Thoracic aorta (tissue), 1 donor: ENCODE results near the genes GOLGA6L10 and ZSCAN2.

GRCh38 chr15:81024163-81024885, 23.6 kb downstream of the TLNRD1 start:
- RAMPAGE, long total RNA = no peak

GRCh38 chr15:81024886-81025261, 24.2 kb downstream of the TLNRD1 start:
- RAMPAGE, long total RNA = no peak

DNA sequence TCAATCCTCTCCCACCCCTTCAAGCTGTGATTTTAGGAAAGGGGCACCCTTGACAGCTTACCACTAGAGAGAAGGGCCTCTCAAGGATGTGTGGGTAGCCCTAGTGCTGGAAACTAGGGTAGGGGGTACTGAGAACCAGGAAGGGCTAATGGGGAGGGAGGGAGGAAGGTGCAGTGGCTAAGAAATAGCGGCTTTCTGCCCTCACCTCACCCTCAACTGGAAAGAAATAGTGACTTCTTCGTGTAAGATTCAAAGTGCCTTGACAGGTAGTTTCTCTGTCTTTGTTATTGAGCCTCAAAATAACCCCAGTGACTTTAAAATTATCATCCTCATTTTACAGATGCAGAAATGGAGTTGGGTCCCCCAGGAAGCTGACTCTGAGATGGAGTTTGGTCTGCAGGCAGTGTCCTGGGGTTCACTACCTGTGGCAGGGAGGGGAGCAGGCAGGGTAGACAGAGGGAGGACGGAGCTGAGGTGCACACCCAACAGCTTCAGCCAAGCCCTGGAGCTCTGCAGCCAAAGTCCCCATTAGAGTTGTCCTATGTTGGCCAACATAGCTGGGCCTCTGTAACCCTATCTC, 32.3 kb downstream of the STARD5 start:
- RAMPAGE, long total RNA = no peak

DNA sequence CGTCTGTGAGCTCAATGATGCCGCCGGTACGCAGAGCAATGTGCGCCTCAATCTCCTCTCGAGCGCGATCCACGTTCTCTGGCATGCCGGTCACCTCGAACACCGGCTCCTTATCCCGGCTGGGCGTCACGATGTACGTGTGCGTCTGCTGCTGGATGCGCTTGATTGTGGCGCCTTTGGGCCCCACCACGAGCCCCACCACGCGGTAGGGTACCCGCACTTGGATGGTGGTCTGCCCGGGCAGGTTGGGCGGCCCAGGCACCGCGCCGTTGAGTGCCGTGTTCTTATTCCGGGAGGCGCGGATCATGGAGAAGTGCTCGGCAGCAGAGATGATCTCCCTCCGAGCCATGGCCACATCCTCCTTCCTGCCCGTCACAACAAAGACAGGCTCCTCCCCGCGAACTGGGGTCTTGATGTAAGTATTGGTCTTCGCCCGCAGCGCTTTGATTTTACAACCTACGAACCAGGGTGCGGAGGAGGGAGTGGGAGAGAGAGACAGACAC, 1.6 kb downstream of the MEX3B start:
- RAMPAGE, long total RNA = start-site peak on the minus strand centred at position 394 of the sequence, 595 bp wide, 5 reads

GRCh38 chr15:82298506-82299049, 36.0 kb downstream of the SAXO2 start:
- RAMPAGE, long total RNA = no peak

GRCh38 chr15:82349361-82349816, at the start of gene GOLGA6L10:
TSS of gene GOLGA6L10 (minus strand) at chr15:82349475.
- RAMPAGE, long total RNA = no peak

- RAMPAGE, long total RNA = no peak
Observed at GRCh38 chr15:82487014-82487591, 53.2 kb downstream of the RPS17 start.

- RAMPAGE, long total RNA = no peak
Observed at GRCh38 chr15:82536752-82537128, 3.5 kb downstream of the RPS17 start.

DNA sequence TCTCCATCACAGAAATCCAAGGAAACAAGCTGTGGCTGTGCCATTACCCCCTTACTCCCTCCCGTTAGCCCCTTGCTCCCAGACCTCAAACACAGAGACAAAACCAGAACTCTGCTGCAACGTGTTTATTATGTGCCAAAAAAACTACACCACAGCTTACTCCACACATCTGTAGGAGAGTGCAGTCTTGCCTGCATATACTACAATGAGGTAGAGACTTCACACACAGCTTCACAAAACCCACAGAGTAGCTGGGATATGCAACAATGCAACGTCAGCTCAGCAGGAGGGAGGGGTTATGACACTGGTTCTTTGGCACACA, 2.8 kb upstream of the RPS17 start:
- RAMPAGE, long total RNA = no peak

DNA sequence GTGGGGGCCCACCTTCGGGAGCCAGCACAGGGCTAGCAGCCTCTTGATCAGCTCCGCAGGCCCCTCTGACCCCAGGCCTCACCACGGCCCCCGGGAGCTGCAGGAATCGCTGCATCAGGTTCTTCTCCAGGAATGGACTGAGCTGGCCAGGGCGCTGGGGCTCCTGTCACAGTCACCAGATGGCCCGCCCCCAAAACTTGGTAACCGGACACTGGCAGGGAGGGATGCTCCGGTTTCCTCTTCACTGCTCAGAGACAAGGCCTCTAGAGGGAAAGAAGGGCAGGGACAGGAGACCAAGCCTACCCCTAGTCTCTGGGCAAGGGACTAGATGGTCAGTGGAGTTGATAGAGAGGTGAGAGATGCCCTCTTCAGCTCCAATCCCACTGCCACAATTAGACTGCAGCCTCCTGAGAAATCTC, 9.9 kb downstream of the AP3B2 start:
- RAMPAGE, long total RNA = no peak

DNA sequence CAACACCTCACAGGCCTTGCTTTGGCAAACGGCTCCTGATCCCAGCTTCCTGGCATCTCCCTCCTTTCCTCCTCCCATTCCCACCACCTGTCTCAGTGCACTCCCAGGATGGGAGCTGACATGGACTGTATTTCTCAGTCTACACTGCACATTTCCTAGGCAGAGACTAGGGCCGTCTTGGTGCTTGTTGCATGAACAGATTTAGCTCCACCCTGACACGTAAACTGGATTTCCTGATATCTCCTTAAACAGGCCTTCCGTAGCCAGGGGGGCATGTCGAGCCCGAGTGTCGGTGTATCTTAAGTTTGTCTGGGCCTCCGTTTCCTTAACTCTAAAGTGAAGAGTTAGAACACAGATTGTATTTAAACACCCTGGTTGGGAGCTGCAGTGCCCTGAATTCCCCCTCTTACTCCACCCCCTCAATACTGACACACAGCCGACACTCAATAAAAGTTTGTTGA, 715 bp upstream of the WHAMM start:
- RAMPAGE, long total RNA = no peak

DNA sequence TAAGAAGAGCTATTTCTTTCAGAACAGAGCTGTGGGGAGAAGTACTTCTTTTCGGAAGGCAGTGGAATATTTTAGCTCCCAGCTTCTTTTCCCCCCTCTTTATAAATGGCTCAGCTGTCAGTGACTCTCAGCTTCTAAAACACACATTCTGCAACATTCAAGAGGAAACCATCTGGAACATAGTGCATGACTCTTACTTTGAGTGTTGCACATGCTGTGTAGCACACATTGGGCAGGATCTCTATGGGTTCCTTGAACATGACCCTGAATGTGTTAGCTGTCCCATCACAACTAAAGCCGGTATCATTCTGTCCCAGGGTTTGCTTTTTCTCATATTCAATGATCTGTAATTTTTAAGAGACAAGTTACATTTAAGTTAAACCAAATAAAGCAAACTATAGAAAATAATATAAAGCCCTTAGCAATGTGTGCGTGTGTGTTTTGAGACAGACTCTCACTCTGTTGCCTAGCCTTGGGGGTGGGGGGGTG, 7.1 kb upstream of the C15orf40 start:
- RAMPAGE, long total RNA = no peak

DNA sequence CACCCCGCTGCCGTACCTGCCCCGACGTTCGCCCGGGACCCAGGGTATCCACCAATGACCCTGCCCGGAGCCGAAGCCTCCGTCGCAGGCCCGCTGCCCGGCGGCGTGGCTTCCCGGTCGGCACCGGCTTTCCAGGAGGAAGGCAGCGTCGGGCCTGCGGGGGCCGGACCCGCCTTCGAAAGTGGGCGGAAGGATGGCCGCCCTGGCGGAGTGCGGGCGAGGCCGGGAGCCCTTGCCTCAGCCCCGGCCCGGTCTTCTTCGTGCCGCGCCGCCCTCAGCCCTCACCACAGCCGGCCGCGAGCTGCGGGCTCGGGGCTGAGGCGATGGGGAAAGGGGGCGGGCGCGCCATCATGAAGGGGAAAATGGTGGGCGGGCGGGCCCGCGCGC, 701 bp downstream of the HDGFL3 start:
- RAMPAGE, long total RNA = no peak

DNA sequence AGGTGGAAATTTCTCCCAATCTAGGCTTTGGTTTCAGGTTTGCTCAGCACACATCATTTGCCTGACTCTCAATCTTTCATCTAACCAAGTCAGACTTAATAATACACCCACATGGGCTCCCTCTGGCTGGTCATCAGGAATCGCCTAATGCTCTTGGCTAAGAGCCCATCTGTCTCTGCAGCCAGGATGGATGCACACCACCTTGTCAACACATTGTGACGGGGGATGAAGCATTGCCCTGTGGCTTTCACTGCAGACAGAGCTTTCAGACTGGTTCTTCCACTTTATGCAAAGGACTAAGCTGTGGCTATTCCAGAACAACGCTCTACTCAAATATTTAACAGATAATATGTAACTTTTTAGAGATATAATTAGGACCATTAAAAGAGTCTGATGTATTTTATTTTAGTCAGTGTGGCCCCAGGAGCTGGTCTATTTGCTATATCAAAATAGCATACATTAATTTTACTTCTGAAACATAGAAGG, 3.1 kb upstream of the HDGFL3 start:
- RAMPAGE, long total RNA = no peak

DNA sequence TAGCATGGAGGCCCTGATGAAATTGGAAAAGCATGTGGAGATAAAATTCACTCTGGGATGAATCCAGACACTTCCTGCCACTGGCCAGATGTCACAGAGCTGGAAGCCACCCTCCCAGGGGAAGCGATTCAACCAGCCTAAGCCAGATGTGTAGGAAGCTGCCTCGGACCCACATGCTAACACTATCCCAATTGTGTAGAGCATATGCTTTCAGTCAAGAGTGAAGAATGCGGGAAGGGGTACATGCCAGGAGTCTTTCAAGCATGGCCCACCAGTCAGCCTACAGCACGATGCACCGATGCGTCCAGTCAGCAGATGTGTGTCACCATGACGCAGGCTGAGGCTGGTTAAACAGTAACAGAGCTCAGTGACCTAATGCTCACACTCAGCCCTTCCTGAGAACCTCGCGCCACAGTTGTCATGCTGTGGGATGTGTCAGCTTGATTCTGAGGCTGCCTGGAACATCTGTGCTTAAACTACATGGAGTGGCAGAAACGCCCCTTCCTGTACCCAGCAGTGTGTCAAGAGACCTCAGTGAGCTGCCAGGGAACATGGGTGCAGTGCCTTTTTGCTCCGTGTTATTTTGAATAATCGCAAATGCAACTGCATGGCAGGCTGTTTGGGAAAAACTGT, 38.9 kb upstream of the BNC1 start:
- RAMPAGE, long total RNA = no peak

DNA sequence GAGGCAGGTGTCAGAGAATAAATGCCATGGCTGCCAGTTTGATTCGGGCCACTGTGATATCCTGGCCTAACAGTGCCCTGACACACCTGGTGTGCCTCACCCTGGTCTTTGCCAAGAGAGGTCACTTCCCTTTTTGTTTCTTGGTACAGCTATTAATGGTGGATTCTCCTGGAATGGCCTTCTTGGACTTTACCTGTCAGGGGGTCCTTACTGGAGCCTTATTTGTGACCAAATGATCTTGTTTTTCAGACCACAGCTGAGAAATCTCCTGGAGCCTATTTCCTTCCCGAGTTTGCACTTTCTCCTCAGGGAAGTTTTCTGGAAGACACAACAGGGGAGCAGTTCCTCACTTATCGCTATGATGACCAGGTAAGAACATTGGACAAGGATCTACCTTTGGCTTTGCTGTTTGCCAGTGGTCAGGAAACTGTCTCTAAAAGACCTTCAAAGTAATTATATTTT, 50.2 kb downstream of the ADAMTSL3 start:
- RAMPAGE, long total RNA = no peak

- RAMPAGE, long total RNA = no peak
Observed at GRCh38 chr15:84500197-84500657, 100.6 kb upstream of the ZSCAN2 start.

DNA sequence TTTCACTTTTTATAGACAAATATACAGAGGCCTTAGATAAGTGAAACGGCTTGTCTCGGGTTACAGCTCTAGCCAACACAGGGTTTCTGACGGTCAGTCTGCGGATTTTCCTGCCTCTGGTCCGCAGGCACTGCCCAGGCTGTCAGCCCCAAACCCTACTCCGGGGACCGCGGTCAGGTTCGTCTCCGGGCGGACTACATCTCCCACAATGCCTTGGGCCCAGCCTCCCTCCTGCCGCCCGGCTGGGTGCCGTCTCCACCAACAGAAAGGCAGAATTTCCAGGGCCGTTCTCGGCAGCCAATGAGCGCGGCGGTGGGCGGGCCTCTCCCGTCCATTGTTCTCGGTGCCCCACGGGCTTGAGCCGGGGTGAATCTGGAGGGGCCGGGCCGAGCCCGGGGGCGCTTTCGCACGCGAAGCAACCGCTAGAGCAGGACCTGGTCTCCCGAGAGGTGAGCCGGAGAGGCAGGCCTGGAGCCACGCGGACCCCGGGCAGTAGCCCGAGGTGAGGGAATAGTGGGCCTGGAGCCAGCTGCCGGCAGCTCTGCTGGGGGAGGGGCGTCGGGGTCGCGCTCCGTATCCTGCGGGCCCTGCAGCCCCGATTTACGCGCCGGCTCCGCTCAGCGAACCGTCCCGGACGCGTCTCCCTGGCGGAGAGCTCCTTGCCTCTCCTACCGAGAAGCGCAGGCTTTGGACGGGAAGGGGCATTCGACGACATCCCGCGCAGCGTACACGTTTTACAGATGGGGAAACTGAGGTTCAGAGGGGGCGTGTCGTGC, at the start of gene ZSCAN2:
TSS of gene ZSCAN2 (plus strand) at position 323 of the 776 bp plus-strand sequence.
- RAMPAGE, long total RNA = start-site peak on the plus strand centred at position 362 of the sequence, 95 bp wide, 15 reads

DNA sequence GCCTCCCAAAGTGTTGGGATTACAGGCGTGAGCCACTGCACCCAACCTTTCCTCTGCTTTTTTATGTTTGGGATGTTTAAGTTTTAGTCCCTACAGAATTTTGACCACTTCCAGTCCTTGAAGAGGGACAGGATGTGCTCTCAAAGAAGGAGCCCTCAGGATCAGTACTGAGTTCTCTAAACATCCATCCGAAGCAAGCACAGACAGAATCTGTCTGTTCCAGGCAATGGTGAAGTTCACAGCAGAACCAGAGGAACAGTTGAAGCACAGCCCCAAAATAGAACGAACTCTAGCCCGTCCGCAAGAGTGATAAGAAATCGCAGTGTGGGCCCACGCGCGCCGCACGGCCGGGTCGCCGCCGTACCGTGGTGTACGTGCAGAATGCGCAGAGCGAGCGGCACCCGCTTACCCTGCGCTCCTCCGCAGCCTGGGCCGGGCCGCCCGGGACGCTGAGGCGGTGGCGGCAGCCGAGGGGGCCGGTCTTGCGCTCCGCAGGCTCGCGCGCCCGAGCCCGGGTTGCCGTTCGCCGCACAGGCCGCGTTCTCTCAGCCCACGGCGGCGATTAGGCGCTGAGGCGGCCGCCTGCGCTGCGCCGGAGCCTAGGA, 20.9 kb downstream of the WDR73 start:
- RAMPAGE, long total RNA = no peak

DNA sequence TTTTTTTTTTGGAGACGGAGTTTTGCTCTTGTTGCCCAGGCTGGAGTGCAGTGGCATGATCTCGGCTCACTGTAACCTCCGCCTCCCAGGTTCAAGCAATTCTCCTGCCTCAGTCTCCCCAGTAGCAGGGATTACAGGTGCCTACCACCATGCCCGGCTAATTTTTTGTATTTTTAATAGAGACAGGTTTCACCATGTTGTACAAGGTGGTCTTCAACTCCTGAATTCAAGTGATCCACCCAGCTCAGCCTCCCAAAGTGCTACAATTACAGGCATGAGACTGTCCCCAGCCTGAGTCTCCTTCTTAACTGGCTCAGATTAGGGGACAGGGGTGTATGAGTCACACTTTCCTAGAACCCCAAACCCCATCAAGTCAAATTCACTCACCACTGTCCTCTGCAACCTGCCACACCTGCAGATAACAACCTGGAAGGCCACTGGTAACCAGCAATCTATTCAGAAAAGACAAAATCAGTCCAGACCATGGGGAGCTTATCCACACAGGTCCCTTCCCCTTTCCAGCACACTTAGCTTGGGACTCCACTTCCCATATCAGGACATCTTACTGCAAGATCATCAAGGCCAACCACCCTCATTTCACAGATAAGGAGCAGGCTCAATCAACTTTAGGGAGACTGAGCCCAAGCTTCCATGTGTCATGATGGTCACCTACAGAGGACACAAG, 6.4 kb downstream of the WDR73 start:
- RAMPAGE, long total RNA = start-site peak on the plus strand centred at position 77 of the sequence, 235 bp wide, 5 reads